K562 (cell line): ENCODE results near the genes ESRRB and SPTLC2.

- RAMPAGE, long total RNA, result no peak
- RRBS, result no CpG with 5 or more reads among the region's 8 CpGs
PRO-cap:
- standard, result no peak
- CoPRO, capped RNA only, 2 experiments, result no peak in any of the 2 experiments
- CoPRO, capped and uncapped RNA, 2 experiments, result no peak in any of the 2 experiments
- CoPRO, uncapped RNA only, 2 experiments, result no peak in any of the 2 experiments
CAGE:
- cytosol, long polyA plus RNA, result no peak
- long polyA plus RNA, result no peak
- nucleolus, long total RNA, result no peak
- nucleus, long polyA plus RNA, result no peak
Measured at GRCh38 chr14:75645994-75646665, 14.5 kb downstream of the ERG28 start.

GRCh38 chr14:75647452-75647937 lies 13.2 kb downstream of the ERG28 start:
- RAMPAGE, long total RNA, result no peak
- RRBS, result no CpG with 5 or more reads among the region's 2 CpGs
PRO-cap:
- standard, result no peak
- CoPRO, capped RNA only, 2 experiments, result no peak in any of the 2 experiments
- CoPRO, capped and uncapped RNA, 2 experiments, result no peak in any of the 2 experiments
- CoPRO, uncapped RNA only, 2 experiments, result no peak in any of the 2 experiments
CAGE:
- cytosol, long polyA plus RNA, result no peak
- long polyA plus RNA, result no peak
- nucleolus, long total RNA, result no peak
- nucleus, long polyA plus RNA, result no peak

- RAMPAGE, long total RNA, result no peak
- RRBS, result 2% methylated on average over 30 of the region's 82 CpGs
PRO-cap:
- standard, result unidirectional peak, plus-strand start at chr14:75982303; bidirectional peak, plus-strand start at chr14:75982599, minus-strand start at chr14:75982516; unidirectional peak, minus-strand start at chr14:75982991
- CoPRO, capped RNA only, 2 experiments, result peak in 2 of 2 experiments; most common plus-strand start chr14:75982303 (in 2); most common minus-strand start chr14:75982516 (in 2)
- CoPRO, capped and uncapped RNA, 2 experiments, result no peak in any of the 2 experiments
- CoPRO, uncapped RNA only, 2 experiments, result no peak in any of the 2 experiments
CAGE:
- cytosol, long polyA plus RNA, result no peak
- long polyA plus RNA, result no peak
- nucleolus, long total RNA, result no peak
- nucleus, long polyA plus RNA, result no peak
Measured at GRCh38 chr14:75982224-75983145, 690 bp upstream of the TGFB3 start.

- RAMPAGE, long total RNA, result no peak
- RRBS, result no CpG with 5 or more reads among the region's 1 CpG
PRO-cap:
- standard, result no peak
- CoPRO, capped RNA only, 2 experiments, result no peak in any of the 2 experiments
- CoPRO, capped and uncapped RNA, 2 experiments, result no peak in any of the 2 experiments
- CoPRO, uncapped RNA only, 2 experiments, result no peak in any of the 2 experiments
CAGE:
- cytosol, long polyA plus RNA, result no peak
- long polyA plus RNA, result no peak
- nucleolus, long total RNA, result no peak
- nucleus, long polyA plus RNA, result no peak
Measured at GRCh38 chr14:75993823-75994156, 8.2 kb downstream of the IFT43 start.

- RAMPAGE, long total RNA, result no peak
- RRBS, result no CpG with 5 or more reads among the region's 36 CpGs
PRO-cap:
- standard, result no peak
- CoPRO, capped RNA only, 2 experiments, result no peak in any of the 2 experiments
- CoPRO, capped and uncapped RNA, 2 experiments, result no peak in any of the 2 experiments
- CoPRO, uncapped RNA only, 2 experiments, result no peak in any of the 2 experiments
CAGE:
- cytosol, long polyA plus RNA, result no peak
- long polyA plus RNA, result no peak
- nucleolus, long total RNA, result no peak
- nucleus, long polyA plus RNA, result no peak
Measured at GRCh38 chr14:76375870-76376486, at the start of gene ESRRB. ESRRB (plus strand) TSS chr14:76376137.

DNA sequence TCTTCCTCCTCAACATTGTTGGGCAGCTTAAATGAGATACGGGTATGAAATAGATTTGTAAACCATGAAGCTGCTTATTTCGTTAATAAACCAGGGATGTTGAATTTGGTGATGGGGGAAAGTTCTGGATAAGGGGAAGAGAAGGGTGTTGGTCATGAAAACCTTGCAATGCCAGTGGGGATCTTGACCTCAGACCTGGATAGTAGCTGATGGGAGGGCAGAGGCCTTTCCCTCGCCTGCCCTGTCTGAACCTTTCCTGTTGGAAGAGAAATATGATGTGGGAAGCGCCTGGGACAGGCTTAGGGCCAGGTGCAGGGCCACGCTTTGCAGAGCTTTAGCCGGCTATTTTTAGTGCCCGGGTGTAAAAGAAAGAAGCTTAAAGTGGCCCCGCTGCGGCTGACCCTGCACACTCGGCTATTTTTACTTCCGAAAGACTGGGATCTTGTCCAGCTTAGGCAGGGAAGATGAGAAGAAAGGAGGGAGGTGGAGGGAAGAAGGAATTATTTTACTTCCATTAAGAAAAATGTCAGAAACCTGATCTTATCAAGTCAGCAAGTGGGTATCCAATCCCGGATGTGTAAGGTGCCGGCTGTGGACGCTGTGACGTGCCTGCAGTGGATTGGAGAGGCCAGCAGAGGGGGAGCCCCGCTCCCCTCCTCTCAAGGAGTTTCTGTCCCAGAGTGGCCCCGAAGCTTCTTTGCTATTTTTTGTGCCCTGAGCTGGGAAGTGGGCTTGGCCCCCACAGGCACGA lies 97.5 kb downstream of the ESRRB start:
- RAMPAGE, long total RNA, result no peak
- RRBS, result no CpG with 5 or more reads among the region's 18 CpGs
PRO-cap:
- standard, result no peak
- CoPRO, capped RNA only, 2 experiments, result no peak in any of the 2 experiments
- CoPRO, capped and uncapped RNA, 2 experiments, result no peak in any of the 2 experiments
- CoPRO, uncapped RNA only, 2 experiments, result no peak in any of the 2 experiments
CAGE:
- cytosol, long polyA plus RNA, result no peak
- long polyA plus RNA, result no peak
- nucleolus, long total RNA, result no peak
- nucleus, long polyA plus RNA, result no peak

GRCh38 chr14:76762265-76763026 lies 1.2 kb downstream of the VASH1 start:
- RAMPAGE, long total RNA, result no peak
- RRBS, result 4% methylated on average over 2 of the region's 43 CpGs
PRO-cap:
- standard, result no peak
- CoPRO, capped RNA only, 2 experiments, result no peak in any of the 2 experiments
- CoPRO, capped and uncapped RNA, 2 experiments, result no peak in any of the 2 experiments
- CoPRO, uncapped RNA only, 2 experiments, result no peak in any of the 2 experiments
CAGE:
- cytosol, long polyA plus RNA, result no peak
- long polyA plus RNA, result no peak
- nucleolus, long total RNA, result no peak
- nucleus, long polyA plus RNA, result no peak

GRCh38 chr14:76828781-76829543 lies 2.8 kb downstream of the LRRC74A start:
- RAMPAGE, long total RNA, result no peak
- RRBS, result no CpG with 5 or more reads among the region's 9 CpGs
PRO-cap:
- standard, result no peak
- CoPRO, capped RNA only, 2 experiments, result no peak in any of the 2 experiments
- CoPRO, capped and uncapped RNA, 2 experiments, result no peak in any of the 2 experiments
- CoPRO, uncapped RNA only, 2 experiments, result no peak in any of the 2 experiments
CAGE:
- cytosol, long polyA plus RNA, result no peak
- long polyA plus RNA, result no peak
- nucleolus, long total RNA, result no peak
- nucleus, long polyA plus RNA, result no peak

DNA sequence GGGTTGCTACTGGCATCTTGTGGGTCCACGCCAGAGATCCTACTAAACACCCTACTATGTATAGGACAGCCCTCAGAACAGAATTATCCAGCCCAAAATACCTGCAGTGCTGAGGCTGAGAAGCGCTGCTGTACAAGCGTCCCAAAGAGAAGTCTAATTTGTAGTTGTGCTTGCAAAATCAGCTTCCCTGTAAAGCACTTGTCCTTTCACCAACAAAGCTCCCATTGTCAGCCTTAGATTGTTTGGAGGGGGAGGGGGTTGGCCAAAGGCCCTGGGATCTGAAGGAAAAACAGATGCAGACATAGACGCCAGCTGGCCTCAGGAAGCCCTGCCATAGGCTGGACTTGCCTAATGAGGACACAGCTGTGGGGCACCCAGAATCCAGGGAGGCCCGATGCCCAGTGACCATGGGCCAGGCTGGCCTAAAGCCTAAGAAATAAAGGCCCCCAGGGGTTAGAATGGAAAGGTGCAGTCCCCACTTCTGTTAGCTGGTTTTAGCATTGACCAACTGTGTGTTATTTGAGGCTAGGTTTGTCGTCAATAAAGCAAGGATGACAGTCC lies 3.9 kb downstream of the LRRC74A start:
- RAMPAGE, long total RNA, result no peak
- RRBS, result no CpG with 5 or more reads among the region's 6 CpGs
PRO-cap:
- standard, result no peak
- CoPRO, capped RNA only, 2 experiments, result no peak in any of the 2 experiments
- CoPRO, capped and uncapped RNA, 2 experiments, result no peak in any of the 2 experiments
- CoPRO, uncapped RNA only, 2 experiments, result no peak in any of the 2 experiments
CAGE:
- cytosol, long polyA plus RNA, result no peak
- long polyA plus RNA, result no peak
- nucleolus, long total RNA, result no peak
- nucleus, long polyA plus RNA, result no peak

GRCh38 chr14:76939852-76940164 lies 88.7 kb downstream of the IRF2BPL start:
- RAMPAGE, long total RNA, result no peak
- RRBS, result no CpG with 5 or more reads among the region's 1 CpG
PRO-cap:
- standard, result no peak
- CoPRO, capped RNA only, 2 experiments, result no peak in any of the 2 experiments
- CoPRO, capped and uncapped RNA, 2 experiments, result no peak in any of the 2 experiments
- CoPRO, uncapped RNA only, 2 experiments, result no peak in any of the 2 experiments
CAGE:
- cytosol, long polyA plus RNA, result no peak
- long polyA plus RNA, result no peak
- nucleolus, long total RNA, result no peak
- nucleus, long polyA plus RNA, result no peak

DNA sequence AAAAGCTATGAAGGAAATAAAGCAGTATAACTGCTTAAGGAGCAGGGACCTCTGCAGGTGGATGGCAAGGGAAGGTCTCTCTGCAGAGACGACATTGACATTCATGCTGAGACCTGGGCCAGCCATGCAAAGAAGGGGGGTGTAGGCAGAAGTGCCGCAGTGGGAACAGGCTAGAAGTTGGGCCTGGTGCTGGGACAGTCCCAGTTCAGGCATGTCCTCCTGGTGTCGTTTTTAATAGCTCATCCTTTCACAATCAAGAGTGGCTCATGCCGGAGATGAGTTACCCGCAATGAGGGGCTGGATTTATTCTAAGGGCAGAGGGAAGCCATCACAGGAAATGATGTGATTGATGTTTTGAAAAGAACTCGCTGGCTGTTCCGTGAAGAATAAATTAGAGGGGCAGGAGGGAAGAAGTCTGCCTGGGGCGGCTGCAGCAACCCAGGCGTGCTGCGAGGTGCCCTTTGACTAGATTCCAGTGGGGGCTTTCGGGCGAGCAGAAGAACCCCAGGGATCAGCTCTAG lies 72.6 kb downstream of the IRF2BPL start:
- RAMPAGE, long total RNA, result no peak
- RRBS, result no CpG with 5 or more reads among the region's 12 CpGs
PRO-cap:
- standard, result no peak
- CoPRO, capped RNA only, 2 experiments, result no peak in any of the 2 experiments
- CoPRO, capped and uncapped RNA, 2 experiments, result no peak in any of the 2 experiments
- CoPRO, uncapped RNA only, 2 experiments, result no peak in any of the 2 experiments
CAGE:
- cytosol, long polyA plus RNA, result no peak
- long polyA plus RNA, result no peak
- nucleolus, long total RNA, result no peak
- nucleus, long polyA plus RNA, result no peak

DNA sequence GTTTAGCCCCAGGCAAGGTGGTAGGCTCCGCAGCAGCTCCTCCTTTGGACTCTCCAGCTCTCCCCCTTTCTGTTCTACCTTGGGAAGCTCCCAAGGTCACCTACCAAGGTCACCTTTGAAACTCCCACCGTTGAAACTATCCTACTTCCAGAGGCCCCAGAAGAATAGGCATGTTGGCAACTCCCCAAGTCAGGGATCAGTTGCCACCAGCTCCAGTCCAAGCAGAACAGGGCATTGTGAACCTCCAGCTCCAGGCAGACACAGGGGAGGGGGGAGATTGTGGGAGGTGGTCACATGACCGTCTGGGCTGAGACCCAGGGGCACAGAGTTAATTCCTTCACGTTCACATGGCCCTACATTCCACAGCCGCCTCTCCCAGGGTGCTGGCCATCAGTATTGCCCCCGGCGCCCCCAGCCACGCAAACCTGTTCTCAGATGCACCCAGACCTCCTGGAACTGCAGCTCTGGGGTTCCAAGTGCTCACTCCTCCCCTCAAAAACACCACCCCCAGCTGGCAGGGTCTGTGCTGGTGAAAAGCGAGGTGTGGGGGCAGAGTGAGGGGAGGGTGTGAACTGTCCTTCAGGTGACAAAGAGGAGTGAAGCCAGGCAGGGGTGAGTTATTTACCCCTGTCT lies 14.3 kb downstream of the IRF2BPL start:
- RAMPAGE, long total RNA, result no peak
- RRBS, result no CpG with 5 or more reads among the region's 9 CpGs
PRO-cap:
- standard, result no peak
- CoPRO, capped RNA only, 2 experiments, result no peak in any of the 2 experiments
- CoPRO, capped and uncapped RNA, 2 experiments, result no peak in any of the 2 experiments
- CoPRO, uncapped RNA only, 2 experiments, result no peak in any of the 2 experiments
CAGE:
- cytosol, long polyA plus RNA, result no peak
- long polyA plus RNA, result no peak
- nucleolus, long total RNA, result no peak
- nucleus, long polyA plus RNA, result no peak

GRCh38 chr14:77033259-77033740 lies 4.8 kb upstream of the IRF2BPL start:
- RAMPAGE, long total RNA, result no peak
- RRBS, result 97% methylated on average over 6 of the region's 28 CpGs
PRO-cap:
- standard, result no peak
- CoPRO, capped RNA only, 2 experiments, result no peak in any of the 2 experiments
- CoPRO, capped and uncapped RNA, 2 experiments, result no peak in any of the 2 experiments
- CoPRO, uncapped RNA only, 2 experiments, result no peak in any of the 2 experiments
CAGE:
- cytosol, long polyA plus RNA, result no peak
- long polyA plus RNA, result no peak
- nucleolus, long total RNA, result no peak
- nucleus, long polyA plus RNA, result no peak

GRCh38 chr14:77051128-77051688 lies 22.7 kb upstream of the IRF2BPL start:
- RAMPAGE, long total RNA, result no peak
- RRBS, result no CpG with 5 or more reads among the region's 14 CpGs
PRO-cap:
- standard, result no peak
- CoPRO, capped RNA only, 2 experiments, result no peak in any of the 2 experiments
- CoPRO, capped and uncapped RNA, 2 experiments, result no peak in any of the 2 experiments
- CoPRO, uncapped RNA only, 2 experiments, result no peak in any of the 2 experiments
CAGE:
- cytosol, long polyA plus RNA, result no peak
- long polyA plus RNA, result no peak
- nucleolus, long total RNA, result no peak
- nucleus, long polyA plus RNA, result no peak

DNA sequence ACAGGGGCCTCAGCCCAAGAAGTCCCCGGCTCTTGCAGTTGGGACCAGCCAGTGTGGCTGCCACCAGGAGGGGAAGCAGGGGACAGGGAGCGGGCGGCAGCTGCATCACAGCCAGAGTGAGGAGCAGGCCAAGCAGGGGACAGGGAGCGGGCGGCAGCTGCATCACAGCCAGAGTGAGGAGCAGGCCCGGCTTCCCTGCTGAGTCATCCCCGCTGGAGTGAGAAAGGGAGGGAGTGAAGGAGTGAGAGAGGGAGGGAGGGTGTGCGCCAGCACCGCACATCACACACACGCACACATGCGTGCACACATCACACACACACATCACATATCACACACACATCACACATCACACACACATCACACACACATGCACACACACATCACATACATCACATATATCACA lies 16.6 kb upstream of the ZDHHC22 start:
- RAMPAGE, long total RNA, result no peak
- RRBS, result no CpG with 5 or more reads among the region's 11 CpGs
PRO-cap:
- standard, result no peak
- CoPRO, capped RNA only, 2 experiments, result no peak in any of the 2 experiments
- CoPRO, capped and uncapped RNA, 2 experiments, result no peak in any of the 2 experiments
- CoPRO, uncapped RNA only, 2 experiments, result no peak in any of the 2 experiments
CAGE:
- cytosol, long polyA plus RNA, result no peak
- long polyA plus RNA, result no peak
- nucleolus, long total RNA, result no peak
- nucleus, long polyA plus RNA, result no peak

DNA sequence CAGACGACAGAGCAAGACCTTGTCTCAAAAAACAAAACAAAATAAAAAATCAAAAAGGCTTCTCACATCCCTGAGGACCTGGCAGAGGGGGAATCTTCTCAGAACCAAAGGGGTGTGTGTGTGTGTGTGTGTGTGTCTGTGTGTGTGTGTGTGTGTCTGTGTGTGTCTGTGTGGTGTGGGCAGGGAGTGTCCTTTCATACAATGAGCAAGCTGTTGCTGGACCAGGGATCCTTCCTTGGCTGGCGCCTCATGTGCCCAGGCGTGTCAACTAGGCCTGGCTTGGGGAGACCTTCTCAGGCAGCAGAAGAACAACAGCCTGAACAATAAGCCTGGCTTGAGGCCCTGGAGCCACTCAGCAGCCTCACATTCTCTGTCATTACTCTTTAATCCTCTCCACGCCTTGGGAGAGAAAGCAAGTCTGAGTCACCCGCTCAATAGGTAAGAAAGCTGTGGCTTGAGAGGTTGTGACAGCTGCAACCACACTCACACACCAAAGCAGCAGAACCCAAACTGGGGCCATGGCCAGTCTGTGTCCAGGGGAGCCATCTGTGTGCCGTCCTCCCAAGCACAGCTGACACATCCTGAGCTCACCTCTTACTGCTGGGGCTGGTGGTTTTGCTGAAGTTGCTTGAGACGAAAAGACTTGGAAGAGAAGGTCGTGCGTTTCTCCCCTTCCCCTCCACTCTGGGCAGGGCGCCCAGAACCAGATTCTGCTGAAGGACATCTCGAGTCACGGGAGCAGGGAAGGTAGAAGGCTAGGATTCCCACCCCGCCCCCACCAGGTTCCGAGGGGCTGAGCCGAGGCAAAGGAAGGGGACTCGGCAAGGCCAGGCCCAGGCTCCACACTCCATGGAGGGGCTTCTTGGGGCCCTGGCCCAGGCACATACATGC lies 5.3 kb downstream of the TMEM63C start:
- RAMPAGE, long total RNA, result no peak
- RRBS, result no CpG with 5 or more reads among the region's 16 CpGs
PRO-cap:
- standard, result no peak
- CoPRO, capped RNA only, 2 experiments, result no peak in any of the 2 experiments
- CoPRO, capped and uncapped RNA, 2 experiments, result no peak in any of the 2 experiments
- CoPRO, uncapped RNA only, 2 experiments, result no peak in any of the 2 experiments
CAGE:
- cytosol, long polyA plus RNA, result no peak
- long polyA plus RNA, result no peak
- nucleolus, long total RNA, result no peak
- nucleus, long polyA plus RNA, result no peak

DNA sequence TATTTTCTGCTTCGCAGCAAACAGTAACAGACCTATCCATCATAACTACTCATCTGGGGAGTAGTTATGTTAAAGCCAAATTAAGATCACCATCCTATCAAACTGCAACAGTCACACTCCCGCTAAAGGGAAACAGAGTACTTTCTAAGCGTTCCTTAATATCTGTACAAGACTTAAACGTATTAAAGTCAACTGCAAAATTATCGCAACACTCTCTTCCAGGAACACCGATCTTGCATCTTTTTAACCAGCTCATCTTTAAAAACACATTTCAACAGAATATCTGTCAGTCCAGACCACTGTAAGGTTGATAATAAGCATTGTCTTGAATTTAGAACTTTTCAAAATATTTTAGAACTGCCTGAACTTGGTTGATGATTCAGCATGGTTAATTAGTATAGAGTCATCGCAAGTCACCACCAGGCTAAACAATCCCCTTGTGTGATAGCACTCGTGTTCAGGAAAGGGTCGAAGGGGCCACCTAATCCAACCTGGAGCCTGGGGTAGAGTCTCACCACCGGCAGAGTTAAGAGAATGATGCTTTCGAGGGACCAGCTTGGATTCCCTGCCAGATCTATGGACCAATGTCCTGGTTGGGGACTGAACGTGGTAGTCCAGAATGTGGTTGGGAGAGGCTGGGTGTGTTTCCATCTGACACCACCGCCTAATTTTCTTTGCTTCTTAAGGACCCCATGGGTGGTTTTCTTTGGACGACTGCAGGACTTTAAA lies 944 bp downstream of the SPTLC2 start:
- RAMPAGE, long total RNA, result no peak
- RRBS, result no CpG with 5 or more reads among the region's 14 CpGs
PRO-cap:
- standard, result no peak
- CoPRO, capped RNA only, 2 experiments, result no peak in any of the 2 experiments
- CoPRO, capped and uncapped RNA, 2 experiments, result no peak in any of the 2 experiments
- CoPRO, uncapped RNA only, 2 experiments, result no peak in any of the 2 experiments
CAGE:
- cytosol, long polyA plus RNA, result no peak
- long polyA plus RNA, result no peak
- nucleolus, long total RNA, result no peak
- nucleus, long polyA plus RNA, result no peak

- RAMPAGE, long total RNA, result start-site peak on the minus strand at chr14:77616611-77616673, 348 and 174 reads in 2 replicates
- RRBS, result 2% methylated on average over 24 of the region's 94 CpGs
PRO-cap:
- standard, result bidirectional peak, plus-strand start at chr14:77617083, minus-strand start at chr14:77616637
- CoPRO, capped RNA only, 2 experiments, result peak in 2 of 2 experiments; most common plus-strand start chr14:77617083 (in 1); most common minus-strand start chr14:77616618 (in 1)
- CoPRO, capped and uncapped RNA, 2 experiments, result no peak in any of the 2 experiments
- CoPRO, uncapped RNA only, 2 experiments, result peak in 1 of 2 experiments; most common plus-strand start chr14:77616759 (in 1); most common minus-strand start chr14:77616639 (in 1)
CAGE:
- cytosol, long polyA plus RNA, result no peak
- long polyA plus RNA, result start-site peak on the minus strand at chr14:77616610-77616694, 165 and 160 reads in 2 replicates
- nucleolus, long total RNA, result no peak
- nucleus, long polyA plus RNA, result no peak
Measured at GRCh38 chr14:77616058-77617235, at the start of gene SPTLC2. SPTLC2 (minus strand) TSS chr14:77616637.